ENCODE results near the genes SEC14L6 and GAL3ST1.

DNA sequence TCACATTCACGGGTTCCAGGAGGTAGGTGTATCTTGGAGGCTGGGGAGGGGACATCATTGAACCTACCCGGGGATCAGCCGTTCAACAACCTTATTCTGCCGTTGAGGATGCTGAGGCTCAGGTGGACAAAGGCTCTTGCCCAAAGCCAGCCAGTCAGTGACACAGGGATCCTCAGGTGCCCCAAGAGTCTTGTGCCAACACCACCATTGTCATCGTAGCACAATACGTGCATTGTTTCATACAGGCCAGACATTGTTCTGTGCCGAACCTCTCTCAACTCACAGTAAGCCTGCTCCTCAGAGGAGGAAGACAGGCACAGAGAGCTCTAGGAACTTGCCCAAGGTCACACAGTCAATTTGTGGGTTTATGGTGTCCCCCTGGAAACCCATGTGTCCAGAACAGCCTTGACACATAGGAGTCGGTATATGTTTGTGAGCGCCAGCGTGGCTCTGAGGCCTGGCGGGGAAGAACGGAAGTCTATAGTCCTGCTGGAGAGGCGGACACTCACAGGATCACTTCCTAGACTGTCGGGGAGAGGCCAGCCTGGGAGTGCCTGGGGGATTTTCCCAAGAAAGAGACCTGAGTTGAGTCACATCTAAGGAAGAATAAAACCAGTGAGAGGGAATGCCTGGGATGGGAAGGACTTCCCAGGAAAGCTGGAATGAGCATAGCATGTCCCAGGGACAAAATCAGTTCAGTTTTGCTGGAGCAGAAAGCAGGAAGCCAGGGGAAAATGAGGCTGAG is 20.3 kb downstream of the LIF start:
- RRBS = no CpG with 5 or more reads among the region's 14 CpGs
CAGE:
- cytosol, long polyA plus RNA = no peak
- long polyA plus RNA = no peak
- nucleus, long polyA plus RNA = no peak

DNA sequence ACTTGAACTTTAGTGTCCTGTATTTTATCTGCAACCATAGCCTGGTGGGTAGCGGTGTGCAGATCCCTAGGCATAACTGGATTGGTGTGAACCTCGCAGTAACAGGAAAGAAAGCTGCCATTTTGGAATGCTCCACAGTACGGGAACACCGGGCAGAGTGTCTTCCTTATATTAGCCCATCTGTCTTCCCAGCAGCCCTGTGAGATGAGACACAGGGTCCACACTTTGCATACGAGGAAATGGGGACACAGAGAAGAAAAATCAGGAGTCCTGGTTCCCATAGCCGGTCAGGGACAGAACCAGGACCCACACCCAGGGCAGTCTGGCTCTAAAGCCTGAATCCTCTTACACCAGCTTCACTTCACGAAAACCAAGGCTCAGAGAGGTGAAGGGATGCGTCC is 15.5 kb downstream of the LIF start:
- RRBS = no CpG with 5 or more reads among the region's 8 CpGs
CAGE:
- cytosol, long polyA plus RNA = no peak
- long polyA plus RNA = no peak
- nucleus, long polyA plus RNA = no peak

DNA sequence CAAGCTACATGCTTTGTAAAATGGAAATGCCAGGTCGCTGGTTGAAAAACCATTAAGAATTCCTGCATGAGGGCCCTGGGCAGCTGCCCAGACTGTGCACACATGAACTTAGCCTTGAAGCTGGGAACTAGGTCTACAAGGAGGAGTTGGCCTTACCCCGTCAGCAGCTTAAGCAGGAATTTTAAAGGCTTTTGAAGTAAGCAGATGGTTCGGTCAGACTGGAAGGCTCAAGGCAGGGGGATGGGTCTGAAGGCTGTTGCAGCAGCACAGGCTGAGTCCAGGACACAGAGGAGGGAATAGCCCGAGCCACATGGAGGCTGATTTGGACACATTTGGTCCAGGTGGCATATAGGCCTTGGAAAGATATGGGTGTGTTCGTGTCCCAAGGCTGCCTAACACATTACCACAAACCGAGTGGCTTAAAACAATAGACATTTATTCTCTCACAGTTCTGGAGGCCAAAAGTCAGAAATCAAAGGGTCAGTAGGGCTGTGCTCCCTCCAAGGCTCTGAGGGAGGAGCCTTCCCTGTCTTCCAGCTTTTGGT is 11.7 kb downstream of the LIF start:
- RRBS = no CpG with 5 or more reads among the region's 6 CpGs
CAGE:
- cytosol, long polyA plus RNA = no peak
- long polyA plus RNA = no peak
- nucleus, long polyA plus RNA = no peak

DNA sequence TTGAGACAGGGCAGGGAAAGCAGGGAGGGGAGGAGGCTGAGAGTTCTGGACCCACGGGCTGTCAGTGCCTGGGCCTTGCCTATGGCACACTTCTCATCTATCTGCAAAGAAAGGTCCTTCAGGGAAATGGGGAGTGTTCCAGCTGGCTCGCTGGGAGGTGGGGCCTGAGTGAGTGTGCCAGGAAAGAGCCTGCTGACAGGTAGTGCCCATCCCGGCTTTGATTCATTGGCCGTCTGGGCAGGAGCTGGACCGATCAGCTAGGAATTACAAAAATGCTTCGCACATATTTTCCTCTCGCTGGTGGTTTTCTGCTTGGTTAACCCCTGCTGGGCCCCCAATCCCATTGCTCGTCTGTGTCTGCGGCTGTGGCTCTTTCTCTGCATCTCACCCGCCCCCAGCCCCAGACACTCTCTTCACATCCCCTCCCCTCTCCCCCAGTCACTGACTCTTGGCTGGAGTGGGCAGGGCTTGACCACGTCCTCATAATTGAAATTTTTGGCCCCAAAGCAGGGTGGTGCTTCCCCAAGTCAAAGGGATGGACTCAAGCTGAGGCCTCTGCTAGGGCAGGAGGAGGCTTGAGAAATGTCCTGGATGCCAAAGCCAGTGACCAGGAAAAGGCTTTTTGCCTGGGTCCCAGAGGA is 10.8 kb downstream of the LIF start:
- RRBS = no CpG with 5 or more reads among the region's 11 CpGs
CAGE:
- cytosol, long polyA plus RNA = no peak
- long polyA plus RNA = no peak
- nucleus, long polyA plus RNA = no peak

GRCh38 chr22:30306722-30306945 is 17.3 kb upstream of the CASTOR1 start:
- RRBS = no CpG with 5 or more reads among the region's 1 CpG
CAGE:
- cytosol, long polyA plus RNA = no peak
- long polyA plus RNA = no peak
- nucleus, long polyA plus RNA = no peak

DNA sequence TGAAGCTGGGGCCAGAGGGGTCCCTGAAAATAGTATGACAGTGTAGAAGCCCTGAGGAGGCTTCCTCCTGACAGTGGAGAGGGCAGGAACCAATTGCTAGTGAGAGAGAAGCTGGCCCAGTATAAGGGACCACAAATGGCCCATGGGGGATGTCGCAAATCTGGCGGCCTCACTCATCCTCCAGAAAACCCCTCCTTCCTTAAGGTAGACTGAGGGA is 17.7 kb upstream of the CASTOR1 start:
- RRBS = no CpG with 5 or more reads among the region's 2 CpGs
CAGE:
- cytosol, long polyA plus RNA = no peak
- long polyA plus RNA = no peak
- nucleus, long polyA plus RNA = no peak

DNA sequence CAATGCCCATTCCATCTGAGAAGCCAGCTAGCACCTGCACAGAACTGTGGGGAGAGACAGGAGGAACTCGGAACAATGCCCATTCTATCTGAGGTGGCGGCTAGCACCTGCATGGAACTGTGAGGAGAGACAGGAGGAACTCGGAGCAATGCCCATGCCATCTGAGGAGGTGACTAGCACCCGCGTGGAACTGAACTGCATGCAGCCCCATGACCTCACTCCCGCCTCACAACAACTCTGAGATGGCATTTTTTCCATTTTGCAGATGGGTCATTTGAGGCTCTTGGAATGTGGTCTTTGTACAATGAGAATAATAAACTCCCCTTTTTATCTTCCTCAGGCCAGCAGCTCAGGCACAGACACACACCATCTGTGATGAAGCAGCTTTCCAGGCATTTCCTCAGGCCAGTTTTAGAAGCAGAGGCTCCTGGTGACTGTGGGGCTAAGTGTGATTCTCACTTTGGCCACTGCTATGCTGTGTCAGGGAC is 4.3 kb downstream of the SF3A1 start:
- RRBS = no CpG with 5 or more reads among the region's 6 CpGs
CAGE:
- cytosol, long polyA plus RNA = no peak
- long polyA plus RNA = no peak
- nucleus, long polyA plus RNA = no peak

- RRBS = no CpG with 5 or more reads among the region's 5 CpGs
CAGE:
- cytosol, long polyA plus RNA = no peak
- long polyA plus RNA = no peak
- nucleus, long polyA plus RNA = no peak
These were observed 1.4 kb downstream of the SEC14L2 start for GRCh38 chr22:30398107-30398728.

DNA sequence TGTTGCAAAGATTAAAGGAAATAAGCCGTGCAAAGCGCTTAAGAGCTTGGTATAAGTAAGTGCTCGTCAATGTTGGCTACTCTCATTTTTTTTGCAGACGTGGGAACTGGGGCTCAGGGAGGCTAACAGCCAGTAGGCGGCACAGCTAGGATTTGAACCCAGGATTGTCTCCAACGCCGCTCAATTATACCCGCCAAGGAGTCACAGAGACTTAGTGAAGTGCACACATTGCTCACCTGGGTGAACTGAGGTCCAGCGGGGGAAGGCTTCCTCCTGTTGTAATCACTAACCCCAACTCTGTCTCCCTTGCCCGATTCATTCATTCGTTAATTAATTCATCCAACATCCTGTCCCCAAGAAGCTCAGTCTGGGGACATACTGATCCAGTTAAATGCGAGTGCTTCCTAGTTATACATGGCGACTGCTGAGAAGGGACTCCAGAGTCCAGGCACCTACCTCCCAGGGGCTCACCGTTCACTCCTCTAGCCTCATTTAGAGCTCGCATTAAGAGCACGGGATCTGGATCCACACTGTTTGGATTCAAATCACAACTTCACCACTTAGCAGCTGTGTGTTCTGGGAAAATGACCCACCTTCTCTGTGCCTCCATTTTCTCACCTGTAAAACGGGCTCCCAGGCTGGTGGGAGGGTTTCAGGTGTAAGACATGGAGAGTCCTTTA is 856 bp upstream of the MTFP1 start:
- RRBS = no CpG with 5 or more reads among the region's 17 CpGs
CAGE:
- cytosol, long polyA plus RNA = no peak
- long polyA plus RNA = no peak
- nucleus, long polyA plus RNA = no peak

GRCh38 chr22:30546593-30546846 is at the start of gene SEC14L6:
Gene SEC14L6 (minus strand): TSS chr22:30546741.
- RRBS = no CpG with 5 or more reads among the region's 2 CpGs
CAGE:
- cytosol, long polyA plus RNA = no peak
- long polyA plus RNA = no peak
- nucleus, long polyA plus RNA = no peak

GRCh38 chr22:30573879-30575064 is at the start of gene GAL3ST1:
Gene GAL3ST1 (minus strand): TSS chr22:30574665.
- RRBS = 2% methylated on average over 44 of the region's 79 CpGs
CAGE:
- cytosol, long polyA plus RNA = no peak
- long polyA plus RNA = no peak
- nucleus, long polyA plus RNA = start-site peak on the minus strand at chr22:30574534-30574665, 23 reads

DNA sequence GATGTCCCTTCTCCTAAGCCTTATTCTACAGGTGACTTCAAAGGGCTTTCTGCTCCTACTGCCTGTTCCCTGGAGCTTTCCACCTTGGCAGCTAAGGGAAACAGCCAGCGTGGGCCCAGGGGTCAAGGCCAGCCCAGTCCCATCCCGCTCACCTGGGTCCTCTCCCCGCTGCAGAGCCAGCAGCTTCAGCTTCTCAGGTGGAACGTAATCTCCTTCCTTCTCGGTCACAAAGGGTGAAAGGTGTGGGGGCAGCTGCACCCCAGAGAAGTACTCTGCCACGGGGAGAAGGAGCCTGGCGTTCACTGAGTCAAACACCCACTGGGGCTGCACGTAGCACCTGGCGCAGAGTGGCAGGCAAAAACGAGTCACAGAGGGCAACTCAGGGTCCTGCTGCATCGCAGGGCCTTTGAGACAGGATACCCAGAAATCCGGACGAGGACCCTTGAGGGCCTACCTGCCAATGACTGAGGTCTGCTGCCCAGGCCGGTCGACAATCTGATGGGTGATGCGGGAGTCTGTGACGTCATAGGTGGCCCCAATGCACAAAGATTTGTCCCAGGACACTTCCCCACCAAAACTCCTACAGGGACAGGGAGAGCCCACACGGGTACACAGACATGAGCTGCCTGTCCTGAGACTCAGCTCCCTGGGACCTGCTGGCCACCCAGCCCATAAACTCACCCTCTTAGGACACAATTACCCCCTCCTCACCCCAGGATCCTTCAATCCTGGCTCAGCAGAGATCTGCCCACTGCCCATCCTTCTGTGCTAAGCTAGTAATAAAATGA is 5.3 kb upstream of the GAL3ST1 start:
- RRBS = 90% methylated on average over 3 of the region's 18 CpGs
CAGE:
- cytosol, long polyA plus RNA = no peak
- long polyA plus RNA = start-site peak on the minus strand centred at position 210 of the sequence, 99 bp wide, 277 and 188 reads in 2 replicates
- nucleus, long polyA plus RNA = no peak

- RRBS = no CpG with 5 or more reads among the region's 15 CpGs
CAGE:
- cytosol, long polyA plus RNA = no peak
- long polyA plus RNA = no peak
- nucleus, long polyA plus RNA = no peak
These were observed 2.1 kb upstream of the SMTN start for GRCh38 chr22:31078804-31079674.

DNA sequence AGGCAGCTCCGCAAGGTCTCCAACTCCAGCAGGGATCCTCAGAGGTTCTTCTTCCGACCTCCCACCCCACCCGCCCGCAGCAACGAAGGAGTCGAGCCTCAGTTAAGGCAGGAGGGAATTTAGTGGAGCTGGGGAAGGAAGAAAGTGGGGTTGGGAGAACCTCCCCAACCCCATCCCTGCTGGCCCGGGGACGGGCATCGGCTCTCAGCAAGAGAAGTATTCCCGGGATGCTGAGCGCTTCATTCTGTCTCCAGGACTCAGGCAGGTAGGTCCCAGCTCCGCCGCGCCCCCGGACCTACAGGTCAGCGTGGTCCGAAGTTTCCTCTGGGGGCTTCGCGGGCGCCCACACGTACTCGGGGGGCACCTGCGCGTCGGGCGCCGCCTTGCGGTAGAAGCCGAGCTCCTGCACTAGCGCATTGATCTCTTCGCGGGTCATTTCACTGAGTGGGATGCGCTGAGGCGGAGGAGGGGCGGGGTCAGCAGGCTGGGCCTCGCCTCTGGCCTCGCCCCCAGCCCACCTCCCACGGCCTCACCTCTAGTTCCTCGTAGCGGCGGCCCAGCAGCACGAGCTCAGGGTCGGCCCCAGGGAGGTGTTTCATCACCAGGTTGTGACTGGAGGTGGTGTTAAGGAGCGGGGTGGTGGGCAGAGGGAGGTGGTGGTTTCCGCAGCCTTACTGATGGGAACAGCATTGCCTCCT is 2.5 kb downstream of the SELENOM start:
- RRBS = 12% methylated on average over 6 of the region's 45 CpGs
CAGE:
- cytosol, long polyA plus RNA = no peak
- long polyA plus RNA = no peak
- nucleus, long polyA plus RNA = no peak

DNA sequence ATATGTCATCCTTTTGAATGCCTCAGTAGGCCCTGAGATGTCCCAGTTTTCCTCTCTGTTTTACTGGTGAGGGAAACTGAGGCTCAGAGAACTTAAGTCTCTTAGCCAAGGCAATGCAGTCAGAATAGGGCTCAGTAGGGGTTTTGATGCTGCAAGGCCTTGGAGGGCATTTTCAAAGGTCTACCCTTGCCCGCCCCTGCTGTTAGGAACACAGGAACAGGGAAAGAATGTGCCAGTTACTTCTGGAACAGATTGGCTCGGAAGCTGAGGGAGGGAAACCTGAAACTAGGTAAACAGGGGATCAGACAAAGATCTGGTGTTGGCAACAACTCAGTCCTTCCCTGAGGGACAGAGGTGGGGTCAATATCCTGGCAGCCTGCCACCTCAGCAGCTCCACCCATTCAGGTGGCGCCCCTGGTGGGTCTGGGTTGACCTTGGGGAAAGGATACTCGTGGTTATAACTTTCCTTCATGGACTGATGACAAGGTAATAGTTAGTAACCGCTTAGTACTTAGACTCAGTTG is 8.6 kb downstream of the PLA2G3 start:
- RRBS = no CpG with 5 or more reads among the region's 5 CpGs
CAGE:
- cytosol, long polyA plus RNA = no peak
- long polyA plus RNA = no peak
- nucleus, long polyA plus RNA = no peak

- RRBS = no CpG with 5 or more reads among the region's 7 CpGs
CAGE:
- cytosol, long polyA plus RNA = no peak
- long polyA plus RNA = no peak
- nucleus, long polyA plus RNA = no peak
These were observed 1.2 kb upstream of the LIMK2 start for GRCh38 chr22:31210666-31211494.

DNA sequence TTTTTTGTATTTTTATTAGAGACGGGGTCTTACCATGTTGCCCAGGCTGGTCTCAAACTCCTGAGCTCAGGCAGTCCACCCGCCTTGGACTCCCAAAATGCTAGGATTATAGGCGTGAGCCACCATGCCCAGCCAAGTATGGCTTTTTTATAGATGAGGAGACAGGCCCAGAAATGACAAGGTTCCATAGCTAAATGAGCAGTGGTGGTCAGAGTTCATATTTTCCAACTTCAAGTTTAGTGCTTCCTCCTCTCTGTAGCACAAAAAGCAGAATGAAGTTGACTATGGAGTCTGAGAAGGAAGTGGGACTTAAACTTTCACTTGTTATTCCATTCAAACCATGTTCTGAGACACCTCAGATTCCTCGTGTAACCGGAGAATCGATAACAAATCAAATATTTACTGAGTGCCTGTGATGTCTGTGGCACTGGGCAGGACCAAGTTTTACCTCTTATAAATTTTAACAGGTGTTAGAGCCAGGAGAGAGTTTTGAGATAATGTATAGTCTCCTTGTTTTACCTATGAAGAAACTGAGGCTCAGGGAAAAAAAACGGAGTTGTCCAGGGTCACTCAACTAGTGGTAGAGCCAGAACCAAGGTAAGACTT is 3.0 kb downstream of the LIMK2 start:
- RRBS = no CpG with 5 or more reads among the region's 7 CpGs
CAGE:
- cytosol, long polyA plus RNA = no peak
- long polyA plus RNA = no peak
- nucleus, long polyA plus RNA = no peak

DNA sequence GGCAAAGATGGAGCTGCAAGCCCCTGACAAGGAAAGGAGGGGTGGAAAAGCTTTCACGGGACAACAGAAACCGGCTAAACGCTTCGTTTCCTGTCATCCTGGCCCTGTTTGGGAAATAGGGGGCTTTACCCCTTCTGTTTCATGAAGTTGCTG is 315 bp downstream of the PIK3IP1 start:
- RRBS = no CpG with 5 or more reads among the region's 4 CpGs
CAGE:
- cytosol, long polyA plus RNA = no peak
- long polyA plus RNA = no peak
- nucleus, long polyA plus RNA = no peak

DNA sequence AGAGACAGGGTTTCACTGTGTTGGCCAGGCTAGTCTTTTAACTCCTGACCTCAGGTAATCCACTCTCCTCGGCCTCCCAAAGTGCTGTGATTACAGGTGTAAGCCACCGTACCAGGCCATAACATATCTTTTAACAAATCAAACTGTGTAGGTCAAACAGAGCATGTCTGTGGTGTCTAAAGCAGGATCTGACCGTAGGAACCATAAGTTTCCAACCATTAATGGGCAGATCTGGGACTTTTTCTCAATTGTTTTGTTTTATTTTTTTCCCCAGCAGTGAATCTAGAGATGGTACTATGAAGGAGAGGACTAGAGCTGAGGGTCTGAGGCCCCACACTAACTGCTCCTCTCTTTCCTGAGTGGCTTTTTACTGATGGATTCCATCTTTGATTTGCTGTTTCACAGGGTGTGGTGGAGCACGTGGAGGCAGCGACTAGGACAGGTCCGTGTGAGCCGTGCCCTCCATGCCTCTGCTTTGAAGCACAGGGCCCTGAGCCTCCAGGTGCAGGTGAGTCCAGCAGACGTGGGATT is 64.6 kb downstream of the SFI1 start:
- RRBS = no CpG with 5 or more reads among the region's 8 CpGs
CAGE:
- cytosol, long polyA plus RNA = no peak
- long polyA plus RNA = no peak
- nucleus, long polyA plus RNA = no peak

DNA sequence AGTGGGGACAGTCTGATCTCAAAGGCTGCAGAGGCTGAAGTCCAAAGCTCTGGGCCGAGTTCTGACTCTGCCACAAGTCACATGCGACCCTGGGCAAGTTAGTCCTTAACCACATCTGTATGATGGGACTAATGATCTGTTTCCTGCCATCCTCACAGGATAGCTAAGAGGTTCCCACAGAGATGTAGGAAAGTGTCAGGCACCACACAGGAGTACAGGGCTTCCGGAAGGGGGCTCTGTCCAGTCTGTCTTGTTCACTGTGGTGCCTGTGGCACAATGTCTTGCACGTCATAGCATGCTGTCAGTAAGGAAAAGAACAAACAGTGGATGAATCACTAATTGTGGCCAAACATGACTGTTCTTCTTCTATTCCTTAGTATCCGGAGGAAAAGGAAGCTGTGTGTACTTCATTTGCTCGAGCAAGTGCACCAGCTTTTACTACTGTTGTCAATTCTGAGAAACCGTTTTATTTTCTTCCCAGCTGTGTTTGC is 73.5 kb upstream of the YWHAH start:
- RRBS = no CpG with 5 or more reads among the region's 7 CpGs
CAGE:
- cytosol, long polyA plus RNA = no peak
- long polyA plus RNA = no peak
- nucleus, long polyA plus RNA = no peak

Data from H1 (cell line).